Non-pigmented ciliary epithelial cell (primary cell): ENCODE data around the genes PARP6 and CELF6.

- RRBS = no CpG with 5 or more reads among the region's 4 CpGs
Measured at GRCh38 chr15:70528213-70528612, 235.1 kb downstream of the UACA start.

DNA sequence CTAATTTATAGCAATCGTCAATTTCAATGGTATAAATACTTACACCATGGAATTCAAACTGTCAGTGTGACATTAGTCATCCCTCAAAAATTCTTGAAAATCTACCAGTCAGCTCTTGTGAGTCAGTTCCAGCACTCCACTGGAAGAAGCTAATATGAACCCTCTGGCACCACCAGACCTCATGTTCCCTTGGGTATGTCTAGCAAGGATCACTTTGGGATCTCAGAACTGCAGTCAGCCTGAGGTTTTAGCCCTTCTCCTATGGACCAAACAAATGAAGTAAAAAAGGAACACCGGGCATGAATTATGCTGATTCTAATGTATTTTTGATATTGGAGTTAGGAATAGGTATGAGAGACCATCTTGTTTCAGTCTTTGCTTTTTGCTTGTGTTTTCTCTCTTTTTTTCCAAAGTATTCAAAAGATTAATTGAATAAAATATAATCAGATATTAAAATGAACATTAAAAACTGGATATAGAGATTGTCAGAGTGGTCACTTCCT lies 11.9 kb upstream of the UACA start:
- RRBS = no CpG with 5 or more reads among the region's 2 CpGs

DNA sequence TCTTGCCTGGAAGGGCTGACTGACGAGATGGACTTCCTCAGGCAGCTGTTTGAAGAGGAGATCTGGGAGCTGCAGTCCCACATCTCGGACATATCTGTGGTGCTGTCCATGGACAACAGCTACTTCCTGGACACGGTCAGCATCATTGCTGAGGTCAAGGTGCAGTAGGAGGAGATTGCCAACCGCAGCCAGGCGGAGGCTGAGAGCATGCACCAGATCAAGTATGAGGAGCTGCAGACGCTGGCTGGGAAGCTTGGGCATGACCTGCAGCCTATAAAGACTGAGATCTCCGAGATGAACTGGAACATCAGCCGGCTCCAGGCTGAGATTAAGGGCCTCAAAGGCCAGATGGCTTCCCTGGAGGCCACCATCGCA lies 5.4 kb upstream of the LARP6 start:
- RRBS = no CpG with 5 or more reads among the region's 9 CpGs

GRCh38 chr15:71186247-71186693 lies 71.0 kb downstream of the THSD4 start:
- RRBS = no CpG with 5 or more reads among the region's 3 CpGs

DNA sequence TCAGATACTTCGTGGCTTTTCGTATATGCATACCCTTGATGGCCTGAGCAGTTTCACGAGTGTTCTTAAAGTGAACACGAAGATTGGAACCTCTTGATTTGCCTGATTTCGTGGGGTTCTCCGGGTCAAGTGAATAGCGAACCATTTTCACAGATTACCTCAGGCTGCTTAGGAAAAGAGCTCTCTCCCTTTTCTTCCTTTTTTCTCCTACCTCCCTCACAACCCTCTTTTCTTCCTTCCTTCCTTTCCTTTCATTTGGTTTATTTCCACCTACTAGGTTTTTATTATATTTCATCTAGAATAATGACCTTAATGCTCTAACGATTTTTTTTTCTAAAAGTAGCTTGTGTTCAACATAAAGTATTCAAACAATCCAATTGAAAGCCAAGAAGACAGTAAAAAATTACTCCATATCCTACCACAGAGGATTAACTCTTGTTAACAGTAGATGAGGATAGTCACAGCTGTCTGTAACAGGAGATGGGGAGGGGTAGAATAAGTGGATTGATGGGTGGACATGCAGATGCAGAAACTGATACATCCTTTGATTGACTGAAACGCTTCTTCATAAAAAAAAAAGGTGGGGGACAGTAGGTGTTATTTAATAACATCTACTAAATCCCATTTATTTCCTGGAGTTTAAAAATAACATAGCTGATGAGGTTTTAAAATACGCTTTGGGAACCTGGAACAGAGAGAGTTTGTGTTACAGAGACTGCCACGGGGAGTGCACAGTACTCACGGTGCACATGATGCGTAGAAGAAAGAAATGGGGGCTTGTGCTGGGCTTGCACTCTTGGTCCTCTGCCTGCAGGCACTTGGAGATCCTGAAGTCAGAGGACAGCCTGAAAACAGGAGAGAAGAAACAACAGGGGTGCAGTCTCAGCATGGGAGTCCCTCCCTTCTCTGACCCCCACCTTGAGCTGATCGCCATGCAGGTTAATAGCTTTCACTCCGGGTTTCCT lies 226.6 kb downstream of the THSD4 start:
- RRBS = no CpG with 5 or more reads among the region's 15 CpGs

DNA sequence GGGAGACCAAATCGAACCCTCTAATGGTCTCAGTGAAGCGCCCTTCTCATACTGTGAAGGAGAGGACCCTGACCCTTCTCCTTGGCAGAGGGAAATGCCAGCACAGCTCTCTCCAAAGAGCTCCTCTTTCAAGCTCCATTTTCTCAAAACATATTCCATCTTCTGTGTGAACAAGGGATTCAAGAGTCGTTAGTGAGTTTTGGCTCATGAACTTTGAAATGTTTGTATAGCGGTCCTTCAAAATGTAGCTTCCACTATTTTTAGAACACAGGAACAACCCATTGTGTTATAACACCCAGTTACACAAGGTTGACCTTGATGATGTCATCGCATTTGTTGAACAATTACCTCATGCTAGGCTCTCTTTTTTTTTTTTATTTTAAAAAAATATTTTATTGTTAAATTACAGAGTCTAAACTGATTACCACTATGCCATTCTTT lies 251.6 kb downstream of the THSD4 start:
- RRBS = no CpG with 5 or more reads among the region's 5 CpGs

- RRBS = no CpG with 5 or more reads among the region's 4 CpGs
Measured at GRCh38 chr15:71385364-71385652, 270.0 kb downstream of the THSD4 start.

GRCh38 chr15:71414757-71415397 lies 299.6 kb downstream of the THSD4 start:
- RRBS = no CpG with 5 or more reads among the region's 3 CpGs

DNA sequence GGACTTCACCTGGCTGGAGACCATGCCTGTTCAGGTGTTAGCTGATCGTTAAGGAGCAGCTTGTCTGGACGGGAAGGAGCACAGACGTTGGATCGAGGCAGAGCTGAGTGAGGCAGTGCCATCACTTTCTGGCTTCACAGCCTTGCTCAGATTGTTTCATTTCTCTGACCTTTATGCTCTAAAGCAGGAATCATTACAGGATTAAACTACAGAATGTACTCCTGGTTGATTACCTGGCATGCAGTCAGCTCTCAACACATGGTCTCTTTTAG lies 119.0 kb upstream of the NR2E3 start:
- RRBS = no CpG with 5 or more reads among the region's 4 CpGs

- RRBS = 70% methylated on average over 2 of the region's 8 CpGs
Measured at GRCh38 chr15:72169304-72169901, 28.2 kb downstream of the GRAMD2A start.

GRCh38 chr15:72184092-72184959 lies 13.3 kb downstream of the GRAMD2A start:
- RRBS = 4% methylated on average over 6 of the region's 41 CpGs

GRCh38 chr15:72272242-72273294 lies at the start of gene PARP6:
TSS of gene PARP6 (minus strand) at chr15:72272554.
- RRBS = 1% methylated on average over 38 of the region's 89 CpGs

GRCh38 chr15:72319576-72320836 lies at the start of gene CELF6:
TSS of gene CELF6 (minus strand) at chr15:72320157.
- RRBS = 3% methylated on average over 37 of the region's 106 CpGs

DNA sequence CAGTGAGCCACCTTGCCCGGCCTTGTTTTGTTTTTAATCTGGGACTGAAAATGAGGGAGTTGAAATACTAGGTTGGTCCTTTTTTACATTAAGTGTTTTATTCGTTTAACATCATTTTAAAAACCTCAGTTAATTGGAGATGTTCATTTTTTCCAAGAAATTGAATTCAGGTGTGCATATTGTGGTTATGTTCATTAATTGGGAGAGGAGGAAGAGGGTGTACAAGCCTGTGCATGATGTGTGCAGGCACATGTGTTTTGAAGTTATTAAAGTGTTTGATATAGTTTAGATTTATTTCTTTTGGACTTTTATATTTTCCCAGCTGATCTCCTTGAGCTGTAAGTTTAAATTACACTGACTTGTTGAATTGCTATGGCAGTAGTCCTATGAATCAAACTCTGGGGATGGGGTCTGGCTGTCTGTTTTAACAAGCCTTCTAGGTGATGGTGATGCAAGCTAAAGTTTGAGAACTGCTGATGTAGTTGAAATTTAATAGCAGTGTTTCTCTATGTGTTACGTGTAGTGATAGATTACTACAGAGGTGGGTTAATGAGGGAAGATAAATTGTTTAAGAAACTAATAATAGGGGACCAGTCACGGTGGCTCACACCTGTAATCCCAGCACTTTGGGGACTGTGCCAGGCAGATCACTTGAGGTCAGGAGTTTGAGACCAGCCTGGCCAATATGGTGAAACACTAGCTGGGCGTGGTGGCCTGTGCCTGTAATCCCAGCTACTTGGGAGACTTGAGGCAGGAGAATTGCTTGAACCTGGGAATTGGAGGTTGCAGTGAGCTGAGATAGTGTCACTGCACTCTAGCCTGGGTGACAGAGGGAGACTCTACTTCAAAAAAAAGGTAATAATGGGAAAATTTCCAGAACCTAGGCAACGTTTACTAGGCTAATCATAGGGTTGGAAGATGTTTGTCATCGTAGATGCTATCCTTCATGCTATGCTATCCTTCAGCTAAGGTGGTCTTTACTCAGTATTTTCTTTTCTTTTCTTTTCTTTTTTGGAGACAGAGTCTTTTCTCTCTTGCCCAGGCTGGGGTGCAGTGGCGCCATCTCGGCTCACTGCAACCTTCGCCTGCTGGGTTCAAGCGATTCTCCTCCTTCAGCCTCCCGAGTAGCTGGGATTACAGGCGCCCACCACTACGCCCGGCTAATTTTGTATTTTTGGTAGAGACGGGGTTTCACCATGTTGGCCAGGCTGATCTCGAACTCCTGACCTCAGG lies 7.1 kb downstream of the ARIH1 start:
- RRBS = no CpG with 5 or more reads among the region's 17 CpGs

GRCh38 chr15:72495531-72496076 lies 21.5 kb downstream of the ARIH1 start:
- RRBS = no CpG with 5 or more reads among the region's 3 CpGs

DNA sequence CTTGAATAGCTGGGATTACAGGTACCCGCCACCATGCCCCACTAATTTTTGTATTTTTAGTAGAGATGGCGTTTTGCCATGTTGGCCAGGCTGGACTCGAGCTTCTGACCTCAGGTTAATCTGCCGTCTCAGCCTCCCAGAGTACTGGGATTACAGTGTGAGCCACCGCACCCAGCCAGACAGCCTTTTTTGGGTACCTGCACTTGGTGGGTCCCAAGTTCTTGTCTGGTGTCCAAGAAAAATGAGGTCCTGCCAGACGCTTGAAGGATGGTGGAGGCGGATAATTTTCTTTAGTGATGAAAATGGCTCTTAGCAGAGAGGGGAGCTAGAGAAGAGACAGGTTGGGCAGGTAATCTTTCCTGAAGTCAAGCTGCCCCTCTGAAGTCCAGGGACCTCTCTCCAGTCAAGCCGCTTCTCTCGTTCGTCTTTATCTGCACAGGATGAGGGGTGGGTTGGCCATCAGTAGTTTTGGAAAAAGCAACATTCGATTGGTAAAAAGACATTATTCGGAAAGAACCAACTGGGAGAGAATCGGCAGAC lies 30.1 kb downstream of the ARIH1 start:
- RRBS = no CpG with 5 or more reads among the region's 13 CpGs

- RRBS = no CpG with 5 or more reads among the region's 6 CpGs
Measured at GRCh38 chr15:72513747-72514120, 39.6 kb downstream of the ARIH1 start.

DNA sequence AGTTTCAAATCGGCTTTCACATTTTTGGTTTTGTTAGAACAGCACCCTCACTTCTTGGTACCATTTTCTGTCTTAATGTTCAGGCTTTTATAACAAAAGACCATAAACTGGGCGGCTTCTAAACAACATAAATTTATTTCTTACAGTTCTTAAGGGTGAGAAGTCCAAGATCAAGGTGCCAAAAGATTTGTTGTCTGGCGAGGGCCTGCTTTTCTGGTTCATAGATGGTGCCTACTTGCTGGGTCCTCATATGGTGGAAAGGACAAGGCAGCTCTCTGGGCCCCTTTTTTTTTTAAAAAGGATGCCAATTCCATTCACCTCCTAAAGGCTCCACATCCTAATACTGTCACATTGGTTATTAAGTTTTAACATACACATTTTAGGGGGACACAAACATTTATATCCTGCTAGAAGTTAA lies 89.9 kb upstream of the GOLGA6B start:
- RRBS = no CpG with 5 or more reads among the region's 3 CpGs